Ishikawa (cell line): ENCODE data around the genes TNFRSF18 and AURKAIP1.

GRCh38 chr1:826613-826770 lies 97.2 kb upstream of the SAMD11 start:
- RRBS, result no CpG with 5 or more reads among the region's 2 CpGs

GRCh38 chr1:845640-846141 lies 78.0 kb upstream of the SAMD11 start:
- RRBS, result no CpG with 5 or more reads among the region's 4 CpGs

GRCh38 chr1:924403-925521 lies 1.0 kb downstream of the SAMD11 start:
- RRBS, result 2% methylated on average over 30 of the region's 149 CpGs

- RRBS, result 7% methylated on average over 4 of the region's 33 CpGs
These were observed 17.1 kb downstream of the SAMD11 start for GRCh38 chr1:940718-941248.

GRCh38 chr1:961249-961952 lies 1.0 kb downstream of the KLHL17 start:
- RRBS, result 15% methylated on average over 6 of the region's 58 CpGs

DNA sequence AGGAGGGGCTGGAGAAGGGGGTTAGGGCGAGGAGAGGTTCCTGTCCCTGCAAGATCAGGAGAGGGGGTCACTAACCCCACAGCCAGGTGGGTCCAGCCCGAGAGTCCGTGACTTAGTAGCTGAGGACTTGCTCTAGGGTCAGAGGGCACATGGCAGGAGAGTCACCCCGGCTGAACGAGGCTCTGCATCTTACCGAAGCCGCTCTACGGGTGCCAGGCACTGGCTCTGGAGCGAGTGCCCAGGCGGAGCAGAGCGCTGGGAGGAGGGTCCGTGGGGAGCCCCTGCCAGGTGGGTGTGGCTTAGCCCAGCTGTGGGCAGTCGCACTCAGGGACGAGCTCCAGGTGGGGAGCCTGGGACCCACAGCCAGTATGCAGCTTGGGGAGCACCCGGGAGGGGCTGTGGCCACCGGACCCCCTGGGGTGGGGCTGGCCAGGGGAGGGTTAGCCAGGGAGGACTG lies 3.7 kb downstream of the AGRN start:
- RRBS, result no CpG with 5 or more reads among the region's 16 CpGs

- RRBS, result no CpG with 5 or more reads among the region's 11 CpGs
These were observed 19.6 kb downstream of the AGRN start for GRCh38 chr1:1039516-1039854.

- RRBS, result 4% methylated on average over 7 of the region's 43 CpGs
These were observed 10.1 kb downstream of the RNF223 start for GRCh38 chr1:1063739-1064722.

DNA sequence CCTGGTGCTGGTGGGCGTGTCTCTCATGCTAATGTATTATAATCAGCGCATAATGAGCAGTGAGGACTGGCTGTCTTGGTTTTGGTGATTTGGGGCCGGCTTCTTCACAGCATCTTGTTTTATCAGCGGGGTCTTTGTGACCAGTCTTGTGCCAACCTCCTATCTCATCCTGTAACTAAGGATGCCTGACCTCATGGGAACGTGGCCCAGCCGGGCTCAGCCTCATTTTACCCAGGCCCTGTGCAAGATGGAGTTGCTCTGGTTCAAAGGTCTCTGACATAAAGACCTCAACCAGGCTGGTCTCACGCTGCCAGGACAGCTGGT lies 19.7 kb upstream of the C1orf159 start:
- RRBS, result 90% methylated on average over 2 of the region's 7 CpGs

DNA sequence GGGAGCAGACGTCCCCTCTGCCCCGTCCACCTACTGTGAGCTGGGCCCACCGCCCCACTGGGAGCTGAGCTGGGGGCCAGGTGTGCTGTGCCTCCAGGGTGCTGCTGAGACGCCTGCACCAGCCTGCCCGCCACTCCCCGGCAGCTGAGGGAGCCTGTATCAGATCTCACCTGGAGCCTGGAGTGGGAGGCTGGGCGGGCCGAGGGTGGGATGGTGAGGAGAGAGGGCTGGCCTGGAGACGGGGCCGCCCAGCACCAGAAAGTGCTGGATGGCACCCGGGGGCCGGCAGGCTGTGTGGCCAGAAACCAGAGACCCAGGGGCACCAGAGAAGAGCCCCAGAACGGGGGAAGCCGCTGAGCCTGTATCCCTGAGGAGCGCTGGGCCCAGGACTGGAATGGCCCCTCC lies 3.5 kb downstream of the TNFRSF18 start:
- RRBS, result no CpG with 5 or more reads among the region's 15 CpGs

- RRBS, result 2% methylated on average over 4 of the region's 35 CpGs
These were observed at the start of gene TNFRSF18 for GRCh38 chr1:1206482-1207017. TNFRSF18 (minus strand) TSS chr1:1206592.

- RRBS, result 99% methylated on average over 7 of the region's 33 CpGs
These were observed 3.4 kb downstream of the SDF4 start for GRCh38 chr1:1228314-1228841.

DNA sequence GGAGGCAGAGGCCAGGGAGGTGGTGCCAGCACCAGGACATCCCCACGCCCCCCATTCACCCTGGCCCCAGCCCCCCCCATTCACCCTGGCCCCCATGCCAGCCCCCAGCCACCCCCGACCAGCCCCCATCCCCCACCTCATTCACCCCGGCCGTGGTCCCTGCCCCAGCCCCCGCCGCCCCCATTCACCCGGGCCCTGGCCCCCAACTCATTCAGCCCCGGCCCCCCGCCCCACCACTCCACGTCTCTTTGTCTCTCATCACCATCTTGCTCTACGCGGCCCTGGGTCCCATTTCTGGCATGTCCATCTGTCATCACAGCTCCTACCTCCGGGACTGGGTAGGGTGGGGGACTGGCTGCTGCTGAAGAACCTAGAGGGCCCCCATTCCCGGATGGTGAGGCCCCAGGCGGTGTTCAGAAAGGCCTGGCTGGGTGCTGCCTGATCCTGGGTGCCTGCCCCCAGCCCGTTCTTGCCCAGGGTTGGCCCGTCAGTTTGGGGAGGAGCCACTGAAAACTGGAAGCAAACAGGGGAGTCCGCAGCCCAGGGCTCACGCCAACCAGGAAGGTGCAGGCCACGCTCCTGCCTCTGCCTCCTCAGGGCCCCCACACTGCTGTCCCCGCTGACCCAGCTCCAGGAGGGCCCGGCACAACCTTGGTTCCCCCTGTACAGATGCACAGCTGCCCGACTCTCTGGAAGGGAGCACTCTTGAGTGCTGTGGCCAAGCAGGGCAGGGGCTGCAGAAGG lies 5.8 kb downstream of the C1QTNF12 start:
- RRBS, result 38% methylated on average over 10 of the region's 23 CpGs

DNA sequence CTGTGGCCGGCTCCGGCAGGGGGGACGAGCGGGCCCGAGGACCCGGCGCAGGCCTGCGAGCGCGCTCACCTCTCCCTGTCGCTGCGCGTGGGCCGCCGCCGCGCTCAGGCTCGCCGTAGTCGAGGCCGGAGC lies 191 bp downstream of the UBE2J2 start:
- RRBS, result under 1% methylated on average over 13 of the region's 21 CpGs

DNA sequence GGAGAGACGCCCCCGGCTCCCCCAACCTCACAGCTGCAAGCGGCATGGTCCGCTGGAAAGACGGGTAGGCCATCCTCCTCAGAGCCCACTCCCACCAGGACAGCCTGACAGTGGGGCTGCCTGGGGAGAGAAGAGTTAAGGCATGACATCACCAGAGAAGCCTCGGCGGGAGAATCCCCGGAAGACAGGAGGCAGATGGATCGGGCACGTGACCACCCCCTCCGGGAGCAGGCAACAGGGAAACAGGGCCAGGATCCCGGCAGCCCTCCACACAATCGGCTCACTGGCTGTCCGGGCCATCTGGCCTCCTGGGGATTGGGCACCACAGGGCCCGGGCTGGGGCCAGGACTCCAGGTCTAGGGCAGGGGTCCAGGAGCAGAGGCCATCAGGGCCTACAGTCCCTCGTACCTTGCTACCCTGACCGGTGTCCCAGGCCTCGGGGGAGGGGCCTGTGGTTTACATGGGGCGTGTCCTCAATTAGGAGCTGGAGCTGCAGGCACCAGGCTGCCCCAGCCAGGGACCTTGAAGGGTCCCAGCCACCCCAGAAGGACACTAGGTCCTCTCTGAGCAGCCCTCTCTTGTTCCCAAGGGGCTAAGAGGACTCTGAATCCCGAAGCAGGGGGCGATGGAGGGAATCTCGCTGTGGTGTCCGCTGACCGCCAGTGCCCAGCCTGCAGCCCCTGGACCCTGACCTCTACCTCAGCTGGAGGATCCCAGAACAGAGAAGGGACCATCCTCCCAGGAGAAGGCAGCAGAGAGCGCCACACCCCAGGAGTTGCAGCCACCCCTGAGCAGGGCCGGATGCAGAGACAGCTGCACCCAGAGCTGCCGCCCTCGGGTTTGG lies 2.9 kb downstream of the ACAP3 start:
- RRBS, result 70% methylated on average over 11 of the region's 28 CpGs

GRCh38 chr1:1308893-1309229 lies 464 bp downstream of the PUSL1 start:
- RRBS, result 1% methylated on average over 37 of the region's 48 CpGs

DNA sequence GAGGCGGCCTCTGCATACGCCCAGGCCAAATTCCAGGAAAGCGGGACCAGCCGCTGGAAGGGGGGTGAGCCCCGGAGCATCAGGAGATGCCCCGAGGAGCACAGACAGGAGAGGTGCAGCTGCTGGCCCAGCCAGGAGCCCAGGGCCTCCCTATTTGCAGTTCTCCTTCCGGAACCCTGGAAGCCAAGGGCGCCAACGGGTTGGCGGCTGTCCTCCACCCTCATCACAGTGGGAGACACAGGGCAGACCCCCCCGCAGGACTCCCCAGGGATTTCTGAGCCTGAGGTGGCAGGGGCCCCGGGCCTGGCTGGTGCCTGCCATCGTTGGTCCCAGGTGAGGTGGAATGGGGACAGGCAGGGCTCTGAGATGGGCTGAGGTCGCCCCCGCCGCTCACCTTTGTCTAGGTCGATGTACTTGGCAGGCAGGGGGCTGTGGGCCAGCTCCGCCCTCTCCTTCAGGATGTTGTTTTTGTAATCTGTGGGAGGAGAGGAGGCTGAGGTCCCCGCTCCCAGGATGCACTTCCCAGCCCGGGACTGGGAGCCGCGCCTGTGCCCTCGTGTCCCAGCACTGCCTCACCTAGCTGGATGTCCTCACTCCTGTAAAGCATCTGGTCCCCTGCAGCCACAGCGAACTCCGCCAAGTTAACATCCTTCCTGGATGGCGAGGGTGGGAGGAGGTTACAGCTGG lies 4.4 kb upstream of the DVL1 start:
- RRBS, result 8% methylated on average over 6 of the region's 26 CpGs

GRCh38 chr1:1374112-1375025 lies 638 bp downstream of the AURKAIP1 start:
- RRBS, result 13% methylated on average over 3 of the region's 72 CpGs

GRCh38 chr1:1375051-1375796 lies at the start of gene AURKAIP1:
AURKAIP1 (minus strand) TSS chr1:1375207.
- RRBS, result under 1% methylated on average over 42 of the region's 72 CpGs

DNA sequence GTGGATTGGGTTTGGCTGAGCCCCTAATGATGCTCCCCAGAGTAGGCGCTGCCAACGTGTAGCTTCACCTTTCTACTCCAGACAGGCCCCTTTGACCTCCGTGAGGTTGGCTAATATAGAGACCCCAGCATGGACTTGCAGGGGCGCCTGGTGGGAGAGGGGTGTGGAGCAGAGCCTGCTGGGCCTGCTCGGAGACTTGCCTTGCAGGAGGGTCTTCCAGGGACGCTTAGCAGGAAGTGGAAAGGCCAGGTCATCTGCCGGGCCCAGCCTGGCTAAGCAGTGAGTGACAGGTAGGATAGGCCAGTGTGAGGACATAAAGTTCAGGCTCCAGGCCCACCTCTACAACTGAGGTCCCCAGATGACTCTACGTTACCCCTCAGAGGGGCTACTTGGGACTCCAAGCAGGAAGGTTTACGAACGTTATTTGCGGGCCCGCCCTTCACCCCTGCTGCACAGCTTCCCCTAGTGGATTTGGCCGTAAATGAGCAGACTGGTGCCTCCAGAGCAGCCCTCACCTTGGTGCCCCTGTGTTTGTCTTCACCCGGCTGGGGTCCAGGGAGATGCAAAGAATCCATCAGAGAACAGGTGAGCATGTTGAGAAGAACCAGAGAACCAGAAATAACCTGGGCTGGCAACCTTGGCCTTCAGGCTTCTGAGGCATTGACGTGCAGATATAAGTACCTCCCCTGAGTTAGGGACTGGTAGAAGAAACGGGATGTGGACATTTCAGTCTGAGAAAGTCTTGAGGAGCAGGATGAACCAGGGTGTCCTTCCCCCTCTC lies 1.2 kb upstream of the AURKAIP1 start:
- RRBS, result no CpG with 5 or more reads among the region's 16 CpGs